GM19240 (cell line): ENCODE data around the genes CD6, PGA4 and PPP1R32.

DNA sequence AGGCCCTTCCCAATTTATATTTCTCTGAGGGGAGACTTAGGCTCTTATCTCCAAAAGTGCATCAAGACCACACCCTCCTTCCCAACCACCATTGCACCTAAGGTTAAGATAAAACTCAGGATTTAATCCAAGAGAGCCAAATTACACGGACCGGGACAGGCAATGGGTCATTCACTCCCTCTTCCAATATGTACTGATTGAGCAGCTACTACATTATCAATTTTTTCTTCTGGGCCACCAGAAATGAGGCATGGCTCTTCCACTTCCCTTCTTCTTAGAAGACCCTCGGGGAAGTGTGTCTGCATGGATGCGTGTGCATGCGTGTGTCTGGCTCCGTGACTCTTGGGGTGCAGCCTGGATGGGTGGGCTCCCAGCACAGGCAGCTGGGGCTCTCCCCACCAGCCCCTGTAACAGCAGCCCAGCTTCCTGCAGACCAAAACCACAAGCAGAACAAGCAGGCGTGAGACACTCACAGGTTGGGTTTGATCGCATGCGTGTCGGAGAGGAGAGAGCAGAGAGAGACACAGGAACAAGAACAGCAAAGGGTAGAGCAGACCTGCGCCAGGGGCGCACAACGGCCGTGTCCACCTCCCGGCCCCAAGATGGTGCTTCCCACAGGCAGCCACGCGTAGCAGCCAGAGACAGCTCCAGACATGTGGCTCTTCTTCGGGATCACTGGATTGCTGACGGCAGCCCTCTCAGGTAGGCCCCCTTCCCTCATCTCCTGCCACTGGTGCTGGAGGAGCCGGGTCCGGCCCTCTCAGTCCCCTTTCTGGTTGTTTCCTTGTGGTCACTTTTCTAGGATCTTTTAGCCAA, at the start of gene CD6:
CD6 (plus strand) TSS at position 468 of the 816 bp plus-strand sequence.
- RRBS = no CpG with 5 or more reads among the region's 21 CpGs

GRCh38 chr11:61020489-61021068, 49.1 kb downstream of the CD6 start:
- RRBS = no CpG with 5 or more reads among the region's 7 CpGs

DNA sequence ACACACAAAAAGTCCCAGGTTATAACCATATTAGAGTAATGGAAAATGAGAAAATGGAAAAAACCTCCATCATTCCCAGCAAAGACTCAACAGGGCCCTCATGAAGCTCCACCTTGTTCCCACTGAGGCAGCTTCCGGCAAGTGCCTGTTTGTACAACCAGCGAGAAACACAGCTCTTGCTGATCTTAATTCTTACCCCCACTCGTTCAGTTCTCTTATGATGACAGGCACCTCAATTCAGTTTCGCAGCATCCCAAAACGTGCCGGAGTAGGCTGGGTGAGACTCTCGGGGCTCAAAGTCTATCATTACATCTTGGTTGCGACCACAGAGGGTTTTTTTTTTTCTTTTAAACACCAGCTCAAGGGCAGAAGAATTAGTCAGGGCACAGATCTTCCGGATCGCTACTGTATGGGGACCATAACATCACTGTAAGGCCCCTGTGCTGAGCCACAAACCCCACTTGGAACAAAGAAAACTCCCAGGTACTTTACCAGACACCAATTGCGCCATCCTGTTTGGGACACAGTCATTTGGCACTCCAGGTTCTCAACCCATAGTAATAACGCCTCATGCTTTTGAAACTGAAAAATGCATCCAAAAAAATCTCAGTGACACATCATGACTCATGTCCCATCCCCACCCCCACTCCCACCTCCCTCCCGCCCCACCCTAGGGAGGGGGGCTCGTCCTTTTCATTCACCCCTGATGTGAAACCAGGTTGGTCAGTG, 41.2 kb upstream of the CD5 start:
- RRBS = no CpG with 5 or more reads among the region's 14 CpGs

DNA sequence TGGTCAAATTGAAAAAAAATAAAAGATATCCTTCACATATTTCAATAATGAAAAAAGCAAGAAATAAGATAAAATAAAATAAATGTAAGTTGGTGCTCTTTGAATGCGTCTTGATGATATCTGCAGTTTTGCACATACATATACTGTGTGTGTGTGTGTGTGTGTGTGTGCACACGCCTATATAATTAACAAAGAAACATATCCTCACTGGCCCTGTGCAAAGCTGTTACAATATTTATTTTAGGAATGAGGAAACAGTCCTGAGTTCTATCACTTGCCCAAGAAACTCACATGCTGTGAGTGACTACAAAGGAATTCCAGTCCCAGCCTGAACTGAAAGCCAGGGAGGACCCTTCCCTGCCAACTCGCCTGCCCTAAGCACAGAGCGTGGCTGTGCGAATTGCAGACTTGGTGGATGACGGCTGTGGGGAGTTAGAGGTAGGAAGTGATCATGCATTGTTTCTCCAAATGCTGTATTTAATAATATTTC, 26.5 kb upstream of the CD5 start:
- RRBS = no CpG with 5 or more reads among the region's 6 CpGs

DNA sequence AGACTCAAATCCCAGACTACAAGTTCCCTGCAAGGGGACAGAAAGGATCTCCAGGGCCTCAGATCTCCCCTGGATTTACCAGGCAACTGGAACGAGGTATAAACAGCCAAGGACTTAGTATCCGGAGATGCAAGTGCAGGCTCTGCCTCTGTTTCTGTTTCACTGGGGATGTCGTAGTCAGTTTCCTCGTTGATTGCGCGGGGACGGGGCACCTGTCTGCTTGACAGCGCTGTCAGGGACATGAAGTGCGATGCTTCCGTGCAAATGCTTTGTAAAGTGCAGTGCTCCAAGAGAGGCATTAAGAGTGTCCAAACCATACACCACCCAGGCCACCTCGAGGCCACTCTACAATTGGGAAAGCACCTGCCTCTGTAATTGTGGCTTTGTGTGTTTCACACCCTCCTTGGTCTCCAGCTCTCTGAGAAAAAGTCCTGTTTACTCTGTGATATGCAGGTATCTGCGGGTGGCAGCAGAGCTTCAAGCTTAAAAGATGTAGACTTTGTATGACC, 18.7 kb upstream of the CD5 start:
- RRBS = no CpG with 5 or more reads among the region's 12 CpGs

- RRBS = 91% methylated on average over 2 of the region's 22 CpGs
These were observed 642 bp downstream of the CD5 start for GRCh38 chr11:61102650-61103611.

- RRBS = no CpG with 5 or more reads among the region's 12 CpGs
These were observed at the start of gene PGA4 for GRCh38 chr11:61221914-61222578. Gene PGA4, plus strand, starts transcription at chr11:61222347.

GRCh38 chr11:61298763-61299322, 3.7 kb upstream of the VWCE start:
- RRBS = no CpG with 5 or more reads among the region's 5 CpGs

GRCh38 chr11:61417953-61418624, 11.7 kb downstream of the CPSF7 start:
- RRBS = no CpG with 5 or more reads among the region's 3 CpGs

GRCh38 chr11:61480761-61481655, at the start of gene PPP1R32:
Gene PPP1R32, plus strand, starts transcription at chr11:61481120.
- RRBS = no CpG with 5 or more reads among the region's 19 CpGs

DNA sequence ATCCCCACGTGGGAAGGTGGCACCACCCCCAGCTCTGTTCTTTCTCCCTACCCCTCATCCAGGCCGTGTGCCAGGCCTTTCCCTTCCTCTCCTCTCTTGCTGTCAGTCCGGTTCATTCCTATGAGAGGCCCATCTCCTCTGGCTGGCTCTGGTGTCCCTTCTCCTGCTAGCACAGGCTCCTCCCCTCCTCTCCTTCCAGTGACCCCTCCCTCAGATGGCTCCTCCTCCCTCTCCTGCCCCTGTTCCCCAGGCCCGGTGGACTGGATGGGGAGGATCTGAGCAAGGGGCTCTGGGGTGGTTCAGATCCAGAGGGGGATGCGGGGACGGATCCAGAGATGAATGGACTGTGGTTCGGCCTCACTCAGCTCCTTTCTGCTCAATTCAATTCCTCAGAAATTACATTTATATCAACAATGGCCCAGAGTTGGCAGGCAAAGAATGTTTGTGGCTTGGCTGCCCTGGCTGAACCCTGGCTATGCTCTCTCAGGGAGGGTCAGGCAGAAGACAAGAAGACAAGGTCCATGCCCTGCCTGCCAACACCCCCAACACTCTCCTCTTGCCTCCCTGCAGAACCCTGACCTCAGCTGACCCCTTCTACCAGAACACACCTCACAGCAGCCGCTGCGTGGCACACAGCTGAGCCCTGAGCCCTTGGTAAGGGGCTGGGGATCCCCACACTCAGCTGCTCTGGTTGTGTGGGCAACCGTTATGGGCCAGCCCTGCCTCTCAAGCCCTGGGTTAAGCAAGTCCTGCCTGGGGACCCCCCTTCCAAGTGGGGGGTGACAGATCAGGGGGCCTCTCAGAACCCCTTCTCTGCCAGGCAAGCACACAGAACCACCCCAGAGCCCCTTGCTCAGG, 9.2 kb downstream of the PPP1R32 start:
- RRBS = no CpG with 5 or more reads among the region's 10 CpGs

DNA sequence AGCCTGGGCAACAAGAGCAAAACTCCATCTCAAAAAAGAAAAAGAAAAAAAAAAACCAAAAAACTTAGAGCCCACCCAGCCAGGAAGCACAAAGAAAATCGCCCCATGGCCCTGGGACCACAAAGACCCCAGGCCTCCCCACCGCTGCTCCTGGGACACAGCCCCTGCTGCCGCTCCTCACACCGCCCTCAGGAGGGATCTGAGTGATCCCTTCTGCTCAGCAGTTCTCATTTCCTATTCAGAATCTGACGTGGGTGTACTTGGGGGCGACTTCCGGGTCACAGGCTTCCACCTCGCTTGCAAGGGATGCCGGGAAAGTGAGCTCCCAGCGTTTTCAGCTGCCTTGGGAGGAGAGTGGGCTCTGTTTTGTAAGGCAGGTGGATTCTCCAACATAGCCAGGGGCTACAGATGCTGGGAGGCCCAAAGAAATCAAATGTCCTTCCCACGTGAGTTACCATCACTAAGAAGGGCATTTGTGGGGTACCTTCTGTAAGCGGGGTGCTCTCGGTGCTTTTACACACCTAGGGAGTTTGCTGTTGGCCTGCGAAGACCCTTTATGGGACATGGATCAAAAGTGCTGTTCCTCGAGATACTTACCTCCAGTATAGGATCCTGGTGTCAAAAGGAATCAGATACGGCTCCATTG, 9.8 kb upstream of the LRRC10B start:
- RRBS = 82% methylated on average over 2 of the region's 16 CpGs

DNA sequence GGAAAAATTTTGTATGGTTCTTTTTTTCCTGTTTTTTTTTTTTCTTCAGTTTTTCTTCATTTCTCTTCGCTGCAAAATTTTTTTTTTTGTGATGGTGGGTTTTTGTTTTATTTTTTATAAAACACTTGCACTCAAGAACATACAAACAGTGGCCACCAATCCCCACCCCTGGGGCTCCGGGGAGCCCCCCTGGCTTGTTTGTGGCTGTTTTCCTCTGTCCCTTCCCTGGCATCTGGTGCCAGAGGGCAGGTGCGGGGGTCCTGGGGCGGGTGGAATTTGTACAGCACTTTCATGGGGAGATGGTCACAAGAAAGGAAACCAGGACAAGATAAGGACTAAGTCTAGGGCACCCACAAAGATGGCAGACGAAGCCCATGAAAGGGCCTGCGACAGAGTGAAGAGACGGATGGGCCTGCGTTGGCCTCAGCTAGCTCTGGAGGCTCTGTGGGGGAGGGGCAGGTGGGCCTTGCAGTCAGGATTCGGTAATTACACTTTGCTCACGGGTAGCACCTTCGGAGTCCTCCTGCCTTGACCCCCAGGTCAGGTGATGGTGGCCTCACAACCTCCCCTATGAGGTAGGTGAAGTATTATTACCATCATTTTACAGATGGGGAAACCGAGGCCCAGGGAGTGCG, 7.0 kb downstream of the LRRC10B start:
- RRBS = no CpG with 5 or more reads among the region's 13 CpGs

- RRBS = no CpG with 5 or more reads among the region's 29 CpGs
These were observed 21.1 kb downstream of the LRRC10B start for GRCh38 chr11:61529336-61530306.

GRCh38 chr11:61567418-61568122, 13.3 kb downstream of the SYT7 start:
- RRBS = 6% methylated on average over 16 of the region's 40 CpGs

GRCh38 chr11:61695851-61696507, 15.8 kb downstream of the DAGLA start:
- RRBS = 75% methylated on average over 1 of the region's 27 CpGs

- RRBS = 69% methylated on average over 7 of the region's 19 CpGs
These were observed 12.0 kb downstream of the MYRF start for GRCh38 chr11:61764299-61764938.

GRCh38 chr11:61802153-61802849, 9.6 kb downstream of the FEN1 start:
- RRBS = no CpG with 5 or more reads among the region's 4 CpGs

GRCh38 chr11:61810575-61811219, 6.1 kb downstream of the FADS1 start:
- RRBS = no CpG with 5 or more reads among the region's 8 CpGs

GRCh38 chr11:61828642-61829470, 756 bp downstream of the FADS2 start:
- RRBS = 2% methylated on average over 19 of the region's 54 CpGs